A375 (cell line): Measurements from ENCODE around the gene COQ7.

DNA sequence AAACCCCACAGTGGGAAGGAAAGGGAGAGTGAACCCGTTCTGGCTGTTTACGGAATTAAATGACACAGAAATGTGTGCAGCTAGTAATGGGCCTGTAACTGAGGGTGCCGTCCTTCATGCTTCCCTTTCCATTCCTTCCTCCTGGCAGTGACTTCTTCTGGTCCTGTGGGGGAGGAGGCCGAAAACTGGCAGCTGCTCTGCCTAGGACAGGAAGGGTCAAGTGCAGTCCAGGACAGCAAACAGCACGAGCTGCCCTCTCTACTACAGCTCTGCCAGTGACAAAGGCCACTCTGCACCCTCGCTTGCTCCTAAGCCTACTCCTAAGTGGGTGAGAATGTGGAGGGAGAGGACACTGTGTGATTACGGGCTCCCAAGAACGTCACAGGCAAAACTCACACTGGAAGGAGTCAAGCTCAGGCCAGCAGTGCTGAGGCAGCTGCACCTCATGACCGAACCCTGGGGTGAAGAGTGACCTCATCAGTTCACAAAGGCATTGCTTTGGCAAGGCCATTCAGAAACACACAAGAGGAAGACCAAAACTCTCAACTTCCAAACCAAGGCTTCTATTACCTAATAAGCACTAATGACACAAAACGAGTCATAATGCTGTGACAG lies 35.3 kb downstream of the MARF1 start:
- RAMPAGE, long total RNA = no peak

DNA sequence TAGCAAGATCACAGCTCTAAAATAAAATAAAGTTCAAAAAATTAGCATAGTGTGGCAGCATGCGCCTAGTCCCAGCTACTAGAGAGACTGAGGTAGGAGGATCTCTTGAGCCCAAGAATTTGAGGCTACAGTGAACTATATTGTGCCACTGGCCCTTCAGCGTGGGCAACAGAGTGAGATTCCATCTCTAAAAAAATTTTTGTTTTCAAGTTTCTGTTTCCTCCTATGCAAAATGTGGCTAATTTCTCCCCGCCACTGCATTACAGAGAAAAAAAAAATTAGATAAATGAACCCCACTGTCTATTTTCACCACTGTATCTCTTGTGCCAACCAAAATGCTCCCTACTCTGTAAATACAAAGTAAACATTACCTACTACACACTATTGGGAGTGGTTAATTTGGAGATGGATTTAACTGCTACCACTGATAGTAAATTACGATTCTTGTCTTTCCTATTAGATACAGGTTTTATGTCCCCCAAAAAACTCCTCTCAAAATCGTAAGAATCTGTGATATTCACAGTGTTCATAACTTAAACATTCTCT lies 2.0 kb downstream of the MARF1 start:
- RAMPAGE, long total RNA = no peak

DNA sequence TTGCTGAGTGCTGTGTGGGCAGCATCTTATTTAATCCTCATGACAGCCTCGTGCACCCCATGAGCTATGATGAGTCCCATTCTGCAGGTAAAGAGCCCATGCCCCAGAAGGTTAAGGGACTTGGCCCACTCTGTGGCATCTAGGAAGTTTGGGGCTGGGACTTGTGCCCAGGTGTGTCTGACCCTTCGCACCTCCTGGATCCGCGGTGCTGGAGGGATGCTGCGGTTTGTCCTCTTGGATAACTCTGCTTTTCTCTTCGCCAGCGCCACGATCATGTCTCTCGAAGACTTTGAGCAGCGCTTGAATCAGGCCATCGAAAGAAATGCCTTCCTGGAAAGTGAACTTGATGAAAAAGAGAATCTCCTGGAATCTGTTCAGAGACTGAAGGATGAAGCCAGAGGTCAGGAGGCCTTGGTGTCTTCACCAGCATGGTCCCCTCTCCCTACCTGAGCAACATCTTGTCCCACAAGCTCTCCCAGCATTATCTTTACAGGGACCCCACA lies 37.1 kb downstream of the NDE1 start:
- RAMPAGE, long total RNA = no peak

DNA sequence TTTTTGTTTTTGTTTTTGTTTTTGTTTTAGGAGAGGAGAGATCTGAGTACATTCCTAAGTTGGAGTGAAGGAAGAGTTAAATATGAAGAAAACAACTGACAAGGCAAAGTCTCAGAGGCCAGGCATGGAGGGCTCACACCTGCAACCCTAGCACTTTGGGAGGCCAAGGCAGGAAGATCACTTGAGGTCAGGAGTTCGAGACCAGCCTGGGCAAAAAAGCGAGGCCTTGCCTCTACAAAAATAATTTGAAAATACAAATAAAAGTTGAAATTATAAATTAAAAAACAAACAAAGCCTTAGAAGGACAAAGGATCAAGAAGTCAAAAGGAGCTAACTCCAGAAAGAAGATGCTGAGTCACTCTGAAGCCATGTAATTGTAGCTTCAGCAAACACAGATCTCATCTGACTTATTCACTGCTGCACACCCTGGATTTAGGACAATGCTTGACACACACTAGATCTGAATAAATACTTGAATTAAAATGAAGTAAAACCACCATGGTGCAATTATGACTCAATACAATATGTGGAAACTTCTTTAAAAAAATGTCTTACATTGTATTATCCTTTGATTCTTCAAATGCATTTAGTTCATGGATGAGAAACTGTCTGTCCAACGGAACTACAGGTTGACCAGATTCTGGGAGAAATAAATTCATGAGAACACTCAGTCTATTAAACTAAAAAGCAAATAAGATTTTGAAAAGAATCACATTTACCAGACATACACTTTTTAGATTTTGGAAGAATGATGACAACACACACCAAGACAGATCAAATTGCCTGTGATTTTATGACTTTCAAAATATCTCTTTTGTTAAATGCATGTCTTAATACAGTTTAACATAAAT lies 8.9 kb downstream of the CEP20 start:
- RAMPAGE, long total RNA = no peak

DNA sequence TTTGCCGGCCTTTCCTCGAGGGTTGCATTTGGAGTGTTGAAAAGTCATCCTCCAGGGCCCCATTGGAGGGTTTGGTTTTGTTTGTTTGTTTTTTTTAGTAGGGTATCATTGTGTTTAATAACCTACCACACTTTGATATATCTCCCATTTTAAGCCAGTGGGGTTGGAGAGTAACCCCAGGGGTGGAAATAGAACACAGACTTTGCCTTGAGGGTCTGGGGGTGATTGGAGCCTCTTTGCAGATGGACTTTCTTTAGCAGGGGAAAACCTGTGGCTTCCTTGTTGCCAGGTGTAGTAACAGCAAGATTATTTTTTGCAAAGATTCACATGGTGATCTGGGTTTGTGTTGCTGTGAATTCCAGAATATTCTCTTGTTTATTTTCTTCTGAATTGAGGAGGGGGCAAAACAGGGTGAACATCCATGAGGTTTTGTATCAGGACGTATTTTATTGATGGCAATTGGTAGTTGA lies 1.5 kb downstream of the ABCC1 start:
- RAMPAGE, long total RNA = no peak

GRCh38 chr16:16025018-16025533 lies 75.7 kb downstream of the ABCC1 start:
- RAMPAGE, long total RNA = no peak

DNA sequence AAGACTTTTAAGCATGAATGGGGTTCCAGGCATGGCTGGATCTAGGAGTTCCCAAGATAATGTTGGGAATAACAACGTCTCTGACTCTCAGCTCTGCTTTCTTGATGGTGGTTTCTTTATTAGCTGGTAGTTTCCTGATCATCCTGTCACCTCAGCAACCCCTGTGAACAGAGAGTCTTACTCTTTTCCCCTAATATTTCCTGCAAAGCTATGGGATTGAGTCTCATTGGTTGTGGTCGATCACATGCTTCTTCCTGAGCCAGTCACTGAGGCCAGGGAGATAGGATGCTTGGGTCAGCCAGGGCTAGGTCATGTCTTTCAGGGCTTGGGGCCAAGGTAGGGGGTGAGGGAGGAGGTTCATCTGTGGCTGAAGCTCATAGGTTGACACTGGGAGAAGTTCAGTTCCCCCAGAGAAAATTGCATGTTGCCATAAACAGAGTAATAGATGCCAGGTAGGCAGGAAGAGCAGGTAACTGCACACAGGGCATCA lies 114.3 kb downstream of the ABCC1 start:
- RAMPAGE, long total RNA = no peak

- RAMPAGE, long total RNA = no peak
Observed at GRCh38 chr16:17269283-17269951, 201.3 kb downstream of the XYLT1 start.

GRCh38 chr16:17344942-17345822 lies 125.6 kb downstream of the XYLT1 start:
- RAMPAGE, long total RNA = no peak

GRCh38 chr16:17360907-17361456 lies 109.8 kb downstream of the XYLT1 start:
- RAMPAGE, long total RNA = no peak

- RAMPAGE, long total RNA = no peak
Observed at GRCh38 chr16:17392062-17392540, 78.7 kb downstream of the XYLT1 start.

DNA sequence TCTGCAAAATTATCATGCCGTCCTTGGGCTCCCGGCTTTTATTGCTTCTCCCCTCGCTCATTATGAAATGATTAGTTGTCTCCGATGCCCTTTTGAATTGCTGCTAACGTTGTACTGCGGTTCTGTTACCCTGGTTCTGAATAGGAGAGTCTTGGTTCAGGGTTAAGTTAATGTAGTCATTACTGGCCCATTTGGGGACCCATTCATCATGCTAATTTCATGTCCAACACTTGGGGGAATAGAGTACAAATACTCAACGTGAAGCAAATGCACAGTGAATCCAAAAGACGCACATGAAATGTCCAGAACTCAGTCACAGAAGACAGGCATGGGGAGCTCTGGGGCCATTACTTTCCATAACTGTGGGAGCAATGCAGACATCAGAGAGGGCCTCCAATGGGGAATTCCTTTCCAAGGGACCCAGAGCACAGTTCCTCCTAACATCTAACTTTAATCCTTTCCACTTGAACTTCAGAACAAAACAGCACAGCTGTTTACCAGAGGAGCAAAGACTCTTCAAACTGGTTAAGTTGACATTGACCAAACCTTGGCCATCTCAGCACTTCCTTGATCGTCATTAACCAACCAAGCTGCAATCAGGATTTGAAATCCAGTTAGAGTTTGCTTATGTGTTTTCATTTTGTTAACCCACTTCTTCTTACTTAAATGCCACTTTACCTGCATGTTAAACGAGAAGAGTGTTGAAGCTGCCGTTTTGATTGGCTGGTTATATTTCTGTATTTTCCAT lies 12.5 kb downstream of the XYLT1 start:
- RAMPAGE, long total RNA = no peak

DNA sequence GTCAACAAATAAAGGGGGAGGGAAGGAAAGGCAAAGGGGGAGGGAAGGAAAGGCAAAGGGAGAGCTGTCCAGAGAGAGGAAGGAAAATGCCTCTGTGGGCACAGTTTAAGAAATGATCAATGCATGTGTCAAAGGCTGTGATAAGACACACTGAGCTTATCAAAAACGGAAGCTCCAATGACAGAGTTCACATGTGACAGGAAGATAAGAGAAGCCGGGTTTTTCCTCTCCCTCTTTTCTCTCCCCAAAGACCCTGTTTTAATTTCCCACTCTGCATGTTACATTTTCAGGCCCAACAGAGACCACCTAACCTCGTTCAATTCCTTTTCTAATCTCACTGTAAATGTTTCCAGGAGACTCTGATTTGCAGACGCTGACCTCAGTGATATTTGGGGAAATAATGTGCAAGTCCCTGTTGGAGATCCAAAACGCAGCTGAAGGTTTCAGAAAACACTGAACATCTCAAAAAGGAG lies 386.7 kb downstream of the NPIPA8 start:
- RAMPAGE, long total RNA = no peak

- RAMPAGE, long total RNA = no peak
Observed at GRCh38 chr16:18839569-18840036, 38.3 kb upstream of the ARL6IP1 start.

GRCh38 chr16:19067087-19068219 lies at the start of gene COQ7:
Gene COQ7, plus strand, starts transcription at chr16:19067614.
- RAMPAGE, long total RNA = no peak

DNA sequence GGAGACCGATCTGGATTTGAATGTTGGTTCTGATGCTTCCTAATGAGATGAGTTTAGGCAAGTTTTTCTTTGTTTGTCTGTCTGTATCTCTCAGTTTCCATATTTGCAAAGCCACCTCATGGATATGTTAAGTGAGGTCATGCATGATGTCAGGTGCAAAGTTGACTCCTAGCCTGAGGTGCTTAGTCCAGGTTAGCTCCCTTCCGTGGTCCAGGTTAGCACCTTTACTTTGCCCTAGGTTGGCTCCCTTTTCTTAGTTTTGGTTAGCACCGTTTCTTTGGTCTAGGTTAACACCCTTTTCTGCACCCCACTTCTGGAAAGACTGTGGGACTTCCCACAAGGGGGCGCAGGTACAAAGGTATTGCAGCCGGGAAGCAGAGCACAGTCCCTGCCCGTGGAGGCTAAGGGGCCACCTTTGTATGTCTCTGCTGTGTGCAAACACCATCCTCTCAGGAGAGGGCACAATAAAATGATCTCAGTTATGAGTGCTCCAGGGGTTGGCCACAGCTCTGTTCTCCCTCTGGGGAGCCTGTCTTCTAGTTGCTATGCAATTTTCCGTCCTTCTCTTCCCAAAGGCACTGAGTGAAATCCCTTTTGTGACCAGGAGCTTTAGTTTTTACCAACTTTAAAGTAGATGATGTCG lies 28.5 kb upstream of the TMC5 start:
- RAMPAGE, long total RNA = no peak

- RAMPAGE, long total RNA = no peak
Observed at GRCh38 chr16:19415352-19416070, 2.2 kb upstream of the TMC5 start.

GRCh38 chr16:19690214-19690577 lies 27.8 kb downstream of the KNOP1 start:
- RAMPAGE, long total RNA = no peak

DNA sequence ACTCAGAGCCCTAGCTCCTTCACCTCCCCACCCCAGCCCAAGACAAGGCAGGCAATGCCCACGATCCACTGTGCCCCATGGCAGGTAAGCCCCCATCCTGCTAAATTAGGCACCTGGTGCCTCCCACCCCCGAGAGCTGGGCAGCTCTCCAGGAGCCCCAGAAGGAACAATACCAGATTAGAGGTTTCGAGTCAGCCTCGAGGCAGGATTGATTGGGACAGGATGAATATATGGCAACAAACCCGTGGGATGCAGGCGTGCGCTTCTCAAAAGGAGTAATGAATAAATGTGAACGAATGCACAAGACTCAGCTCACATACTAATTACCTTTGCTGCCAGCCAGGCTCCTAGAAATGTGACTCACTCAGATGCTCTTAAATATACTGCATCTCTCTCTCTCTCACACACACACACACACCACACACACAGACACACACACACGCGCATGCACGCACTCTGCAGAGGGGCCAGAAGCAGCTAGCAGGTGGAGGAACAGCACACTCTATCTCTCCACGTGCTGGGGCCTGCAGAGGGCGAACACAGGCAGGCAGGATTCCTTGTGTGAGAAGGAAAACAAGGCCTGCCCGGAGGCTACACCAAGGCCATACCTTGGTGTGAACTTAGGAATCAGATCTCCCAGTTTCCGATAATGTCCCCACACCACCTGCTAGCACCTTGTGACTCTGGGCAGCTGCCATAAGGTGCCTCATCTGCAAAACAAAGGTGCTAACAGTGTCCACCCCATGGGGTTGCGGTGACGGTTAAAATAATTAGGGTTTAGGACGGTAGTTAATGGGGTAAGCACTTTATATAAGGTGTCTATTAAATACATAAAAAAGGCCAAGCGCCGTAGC lies 5.4 kb downstream of the GPRC5B start:
- RAMPAGE, long total RNA = no peak

- RAMPAGE, long total RNA = no peak
Observed at GRCh38 chr16:19884206-19884602, 444 bp downstream of the GPRC5B start.